Caco-2 (cell line): Measurements from ENCODE around the genes SAT1, ZFX, MAGEB6B and GK.

DNA sequence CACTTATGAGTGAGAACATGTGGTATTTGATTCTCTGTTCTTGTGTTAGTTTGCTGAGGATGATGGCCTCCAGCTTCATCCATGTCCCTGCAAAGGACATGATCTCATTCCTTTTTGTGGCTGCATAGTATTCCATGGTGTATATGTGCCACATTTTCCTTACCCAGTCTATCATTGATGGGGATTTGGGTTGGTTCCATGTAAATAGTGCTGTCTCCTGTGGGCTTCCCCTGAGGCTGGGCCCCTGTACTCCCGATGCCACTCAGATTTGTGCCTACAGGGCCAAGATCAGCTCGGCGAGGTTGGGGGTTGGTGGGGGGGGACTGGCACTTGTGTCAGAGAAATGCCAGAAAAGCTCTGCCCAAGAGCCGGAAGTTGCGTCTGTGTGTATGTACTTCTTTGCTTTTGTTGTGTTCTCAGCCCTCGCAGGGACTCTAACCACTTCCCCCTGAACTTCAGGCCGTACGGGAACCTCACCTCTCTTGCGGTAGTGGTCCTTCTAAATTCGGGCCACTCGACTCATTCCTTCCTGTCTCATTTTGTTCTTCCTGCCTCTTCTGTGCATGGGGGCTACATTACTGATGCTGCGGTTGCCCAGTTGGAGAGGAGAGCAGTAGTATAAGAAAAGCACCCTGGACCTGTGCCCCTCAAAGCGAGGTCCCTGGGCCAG is 146.1 kb upstream of the RPS6KA3 start:
- PRO-cap = no peak
- RRBS = no CpG with 5 or more reads among the region's 13 CpGs

- PRO-cap = no peak
- RRBS = no CpG with 5 or more reads among the region's 4 CpGs
Observed at GRCh38 chrX:21949072-21949401, 8.5 kb downstream of the SMS start.

DNA sequence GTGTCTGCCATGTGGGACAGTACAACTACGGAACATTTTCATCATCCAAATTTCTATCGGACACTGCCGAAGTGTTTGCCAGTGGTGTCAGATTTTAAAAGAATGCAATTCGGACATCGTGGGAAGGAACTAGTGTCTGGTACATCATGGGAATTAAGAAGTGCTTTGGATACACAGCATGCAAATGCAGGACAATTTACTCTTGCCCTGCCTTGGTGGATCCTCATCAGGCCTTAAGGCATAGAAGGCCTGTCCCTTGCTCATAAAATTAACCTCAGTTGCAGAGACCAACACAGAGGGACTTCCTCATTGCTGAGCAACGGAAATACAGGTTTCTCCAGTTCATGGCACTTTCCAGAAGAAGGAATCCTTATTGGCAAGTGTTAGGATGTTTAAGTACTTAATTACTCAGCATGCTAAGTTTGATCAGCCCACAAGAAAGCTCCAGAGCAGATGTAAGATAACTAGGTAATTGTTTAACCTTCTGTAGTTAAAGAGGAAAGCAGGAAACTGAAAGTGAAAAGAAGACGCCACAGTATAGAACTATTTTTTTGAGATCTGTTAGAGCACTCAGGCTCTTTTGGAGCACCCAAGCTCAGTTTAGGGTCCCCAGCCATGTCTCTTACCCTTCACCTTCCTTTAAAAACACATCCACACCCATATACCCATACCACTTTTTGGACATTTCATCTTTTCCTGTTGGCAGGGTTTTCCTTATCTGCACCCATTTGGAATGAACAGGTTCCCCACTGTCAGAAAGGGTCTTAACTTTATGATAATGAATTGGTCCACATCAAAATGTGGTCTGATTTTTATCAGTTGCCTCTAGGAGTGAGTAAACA is 33.5 kb downstream of the SMS start:
- PRO-cap = no peak
- RRBS = no CpG with 5 or more reads among the region's 7 CpGs

- PRO-cap = no peak
- RRBS = no CpG with 5 or more reads among the region's 5 CpGs
Observed at GRCh38 chrX:23228916-23229471, 105.7 kb upstream of the PTCHD1 start.

DNA sequence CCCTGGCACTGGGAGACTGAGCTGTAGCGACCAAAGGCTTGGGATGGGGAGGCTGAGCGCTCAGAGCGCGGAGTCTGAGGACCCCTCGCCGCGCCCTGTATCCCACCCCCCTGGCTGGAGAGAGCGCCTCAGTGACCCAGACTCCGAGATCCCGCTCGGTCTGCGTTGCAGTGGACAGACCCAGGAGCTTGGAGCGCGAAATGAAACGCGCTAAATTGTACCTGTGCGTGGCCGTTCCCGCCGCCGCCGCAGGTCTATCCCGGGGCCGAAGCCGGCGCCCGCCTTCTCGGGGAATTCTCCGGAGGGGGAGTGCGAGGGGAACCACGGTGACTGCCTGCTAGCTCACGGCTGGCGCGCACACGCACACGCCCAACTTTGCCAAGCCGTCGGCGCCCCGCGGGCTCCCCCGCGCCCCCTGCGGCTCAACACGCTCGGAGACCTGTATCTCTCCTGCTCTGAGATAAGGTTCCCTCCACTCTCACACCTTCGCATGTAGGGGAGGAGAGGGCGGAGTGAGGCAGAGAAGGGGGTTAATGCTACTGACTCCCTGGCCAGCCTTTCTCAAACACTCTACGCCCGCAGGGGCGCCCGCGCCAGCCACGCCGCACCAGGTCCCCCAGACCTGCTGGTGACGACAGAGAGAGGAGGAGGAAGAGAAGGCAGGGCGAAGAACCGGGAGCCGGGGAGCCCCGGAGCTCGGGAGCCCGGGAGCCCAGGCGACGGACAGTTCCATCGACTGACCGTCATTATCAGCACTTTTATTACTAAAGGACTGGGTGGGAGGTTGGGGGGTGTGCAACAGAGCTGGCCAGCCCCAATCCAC is 1.4 kb upstream of the PTCHD1 start:
- PRO-cap = no peak
- RRBS = no CpG with 5 or more reads among the region's 66 CpGs

- PRO-cap = bidirectional peak, plus-strand start at chrX:23783173, minus-strand start at chrX:23782963
- RRBS = 3% methylated on average over 37 of the region's 68 CpGs
Observed at GRCh38 chrX:23782377-23783647, at the start of gene SAT1. Gene SAT1 (plus strand): TSS chrX:23783173.

GRCh38 chrX:24133119-24133835 is 16.3 kb upstream of the ZFX start:
- PRO-cap = no peak
- RRBS = no CpG with 5 or more reads among the region's 8 CpGs

- PRO-cap = bidirectional peak, plus-strand start at chrX:24148976, minus-strand start at chrX:24148689; unidirectional peak, plus-strand start at chrX:24149301; bidirectional peak, plus-strand start at chrX:24149737, minus-strand start at chrX:24149605
- RRBS = 3% methylated on average over 30 of the region's 113 CpGs
Observed at GRCh38 chrX:24148886-24149906, at the start of gene ZFX. Gene ZFX (plus strand): TSS chrX:24149729.

GRCh38 chrX:24150828-24152062 is 1.7 kb downstream of the ZFX start:
- PRO-cap = no peak
- RRBS = no CpG with 5 or more reads among the region's 27 CpGs

GRCh38 chrX:24292335-24292941 is 21.4 kb downstream of the SUPT20HL2 start:
- PRO-cap = no peak
- RRBS = no CpG with 5 or more reads among the region's 7 CpGs

GRCh38 chrX:25001856-25002154 is 14.0 kb downstream of the ARX start:
- PRO-cap = no peak
- RRBS = 90% methylated on average over 2 of the region's 9 CpGs

GRCh38 chrX:26160229-26160850 is at the start of gene MAGEB6B:
Gene MAGEB6B (plus strand): TSS chrX:26160601.
- PRO-cap = no peak
- RRBS = no CpG with 5 or more reads among the region's 16 CpGs

- PRO-cap = no peak
- RRBS = no CpG with 5 or more reads among the region's 3 CpGs
Observed at GRCh38 chrX:27996176-27996485, 14.9 kb upstream of the DCAF8L1 start.

- PRO-cap = no peak
- RRBS = no CpG with 5 or more reads among the region's 7 CpGs
Observed at GRCh38 chrX:28591599-28591835, 4.3 kb downstream of the IL1RAPL1 start.

DNA sequence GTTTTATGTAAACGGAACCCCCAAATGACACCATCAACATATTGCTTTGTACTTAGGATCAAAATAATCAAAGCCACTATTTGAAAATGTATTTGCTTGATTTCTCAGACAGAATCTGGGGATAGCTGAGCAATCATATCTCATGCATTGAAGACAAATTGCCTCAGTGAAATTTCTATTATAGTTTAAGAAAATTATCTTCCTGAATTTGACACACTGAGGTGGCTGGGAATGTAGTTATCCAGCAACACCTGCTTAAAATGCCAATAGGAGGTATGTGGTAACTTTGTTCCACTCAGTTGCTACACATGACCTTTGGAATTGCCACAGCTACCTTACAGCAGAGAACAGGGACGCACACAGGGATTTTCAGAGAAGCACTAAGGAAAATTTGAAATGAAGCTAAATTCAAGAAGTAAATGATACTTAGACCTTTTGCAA is 264.5 kb downstream of the IL1RAPL1 start:
- PRO-cap = no peak
- RRBS = no CpG with 5 or more reads among the region's 2 CpGs

- PRO-cap = bidirectional peak, plus-strand start at chrX:30653499, minus-strand start at chrX:30653166
- RRBS = 3% methylated on average over 12 of the region's 78 CpGs
Observed at GRCh38 chrX:30653250-30654545, at the start of gene GK. Gene GK (plus strand): TSS chrX:30653423.

DNA sequence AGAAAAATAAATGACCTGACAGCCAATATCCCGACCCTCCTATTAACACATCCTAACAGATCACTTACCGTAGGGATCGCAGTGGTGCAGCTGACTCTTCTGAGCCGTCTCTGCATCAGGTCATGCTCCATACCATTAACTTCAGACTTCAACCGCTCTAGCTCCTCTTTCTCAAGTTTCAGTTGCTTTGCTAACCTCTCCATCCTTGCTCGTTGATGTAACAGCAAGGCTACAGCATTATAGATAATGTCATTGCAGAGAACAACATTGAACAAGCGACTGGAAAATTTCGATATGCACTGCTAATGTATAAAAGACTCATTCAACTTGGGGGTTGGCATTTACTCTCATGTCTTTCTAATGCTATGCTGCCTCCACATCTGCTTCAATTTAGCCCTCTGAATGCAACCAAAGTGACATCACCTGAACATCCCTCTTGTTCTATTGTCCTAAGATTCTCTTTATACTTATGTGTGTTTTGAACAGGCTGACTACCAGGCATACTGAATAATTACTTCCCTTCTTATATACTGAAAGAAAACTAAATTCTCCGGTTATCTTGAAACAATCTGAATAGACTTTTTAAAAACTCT is 36.2 kb downstream of the TAB3 start:
- PRO-cap = no peak
- RRBS = no CpG with 5 or more reads among the region's 9 CpGs

DNA sequence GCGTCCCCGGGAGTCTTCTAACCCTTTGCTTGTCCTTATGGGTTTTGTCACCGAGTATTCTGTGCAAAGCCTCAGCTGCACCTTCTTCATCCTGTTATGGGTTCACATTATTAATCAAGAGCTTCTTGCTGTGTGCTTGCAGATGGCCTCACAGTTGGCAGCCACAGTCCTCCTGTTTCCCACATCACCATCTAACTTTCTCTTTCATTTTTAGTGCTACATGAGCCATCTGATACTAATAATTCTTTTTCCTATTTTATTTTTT is 669 bp upstream of the TAB3 start:
- PRO-cap = no peak
- RRBS = no CpG with 5 or more reads among the region's 3 CpGs

DNA sequence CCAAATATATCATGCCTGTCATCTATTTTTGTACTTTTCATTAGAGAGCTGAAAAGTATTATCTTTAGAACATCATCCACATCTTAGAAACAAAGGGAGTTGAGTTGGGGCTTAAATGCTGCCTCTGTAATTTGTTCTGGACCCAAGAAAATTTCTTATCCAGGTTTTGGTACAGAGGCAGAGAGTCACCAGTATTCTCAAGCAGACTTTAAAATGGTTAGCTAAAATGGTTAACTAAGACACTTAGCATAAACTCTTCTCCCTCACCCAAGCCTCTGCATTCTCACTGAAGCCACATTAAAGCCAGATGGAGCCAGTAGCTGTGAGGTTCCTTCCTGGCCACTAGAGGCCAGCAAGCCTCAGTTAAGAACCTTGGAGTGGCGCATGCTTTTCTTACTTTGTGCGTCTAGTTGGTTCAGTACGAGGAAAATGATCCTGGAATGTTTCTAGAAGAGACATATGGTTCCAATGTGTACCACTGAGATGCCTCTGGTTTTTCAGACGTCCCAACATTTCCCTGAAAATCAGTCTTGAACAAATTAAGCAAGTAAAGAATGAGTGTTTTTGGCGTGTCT is 82.6 kb upstream of the TAB3 start:
- PRO-cap = no peak
- RRBS = no CpG with 5 or more reads among the region's 5 CpGs

- PRO-cap = no peak
- RRBS = no CpG with 5 or more reads among the region's 7 CpGs
Observed at GRCh38 chrX:31265421-31265873, 193.6 kb upstream of the FTHL17 start.